LNCaP clone FGC (cell line): ENCODE measurements around the gene COL9A2.

- RRBS, 2 experiments, result no CpG with 5 or more reads among the region's 3 CpGs
Observed at GRCh38 chr1:39183621-39184415, 20.7 kb upstream of the MACF1 start.

- RRBS, 2 experiments, result no CpG with 5 or more reads among the region's 2 CpGs
Observed at GRCh38 chr1:39205056-39205546, 606 bp downstream of the MACF1 start.

- RRBS, 2 experiments, result no CpG with 5 or more reads among the region's 8 CpGs
Observed at GRCh38 chr1:39213938-39215009, 9.8 kb downstream of the MACF1 start.

DNA sequence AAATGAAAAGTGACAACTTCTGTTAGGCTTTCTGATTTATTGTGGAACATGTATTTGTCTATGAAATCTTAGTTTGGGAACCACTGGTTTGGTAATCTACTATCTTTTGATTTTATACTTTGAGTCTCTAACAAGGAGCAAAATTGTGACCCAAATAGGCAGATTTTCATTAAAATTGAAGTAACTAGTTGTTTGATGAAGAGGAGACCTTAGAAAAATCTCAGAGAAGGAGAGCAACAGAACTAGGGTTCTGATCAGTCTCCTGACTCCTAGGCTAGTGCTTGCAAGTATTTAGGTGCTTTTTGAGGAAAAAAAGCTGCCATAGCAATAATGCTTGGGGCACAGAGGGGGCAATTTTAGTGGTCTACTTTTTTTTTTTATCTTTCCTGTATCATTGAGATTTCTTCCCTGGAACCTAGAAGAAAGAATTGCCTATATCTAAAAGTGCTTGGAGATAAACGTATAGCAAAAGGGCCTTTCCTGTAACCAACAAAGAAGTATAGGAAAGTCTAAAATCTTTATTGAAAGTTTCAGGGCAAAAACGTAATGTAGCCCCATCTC is 11.9 kb downstream of the MACF1 start:
- RRBS, 2 experiments, result no CpG with 5 or more reads among the region's 2 CpGs

DNA sequence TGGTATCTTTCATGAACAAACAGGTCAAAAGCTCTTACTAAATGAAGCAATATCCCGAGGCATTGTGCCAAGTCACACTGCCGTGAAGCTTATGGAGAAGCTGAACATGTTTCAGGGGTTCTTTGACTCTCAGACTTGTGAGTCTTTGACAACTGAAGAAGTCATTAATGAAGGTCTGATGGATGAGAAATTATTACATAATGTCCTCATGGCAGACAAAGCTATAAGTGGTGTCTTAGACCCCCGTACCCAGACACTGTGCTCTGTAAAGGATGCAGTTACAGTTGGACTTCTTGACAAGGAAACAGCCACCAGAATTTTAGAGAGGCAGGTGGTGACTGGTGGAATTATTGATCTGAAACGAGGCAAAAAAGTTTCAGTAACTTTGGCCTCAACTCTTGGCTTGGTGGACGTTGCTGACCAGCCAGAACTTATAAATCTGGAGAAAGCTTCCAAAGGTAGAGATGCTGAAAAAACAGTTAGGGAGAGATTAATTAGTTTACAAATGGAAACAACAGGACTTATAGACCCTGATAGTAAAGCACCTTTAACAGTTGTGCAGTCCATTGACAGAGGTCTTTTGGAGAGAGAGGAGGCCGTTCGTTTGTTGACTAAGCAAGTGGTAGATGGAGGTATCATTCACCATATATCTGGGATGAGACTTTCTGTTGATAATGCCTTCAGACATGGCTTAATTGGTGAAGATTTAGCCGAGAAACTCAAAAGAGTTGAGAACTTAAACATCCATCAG is 129.2 kb downstream of the MACF1 start:
- RRBS, 2 experiments, result no CpG with 5 or more reads among the region's 8 CpGs

GRCh38 chr1:39350656-39351140 is 140.7 kb upstream of the BMP8A start:
- RRBS, 2 experiments, result no CpG with 5 or more reads among the region's 8 CpGs

- RRBS, 2 experiments, result no CpG with 5 or more reads among the region's 1 CpG
Observed at GRCh38 chr1:39442619-39442954, 48.8 kb upstream of the BMP8A start.

DNA sequence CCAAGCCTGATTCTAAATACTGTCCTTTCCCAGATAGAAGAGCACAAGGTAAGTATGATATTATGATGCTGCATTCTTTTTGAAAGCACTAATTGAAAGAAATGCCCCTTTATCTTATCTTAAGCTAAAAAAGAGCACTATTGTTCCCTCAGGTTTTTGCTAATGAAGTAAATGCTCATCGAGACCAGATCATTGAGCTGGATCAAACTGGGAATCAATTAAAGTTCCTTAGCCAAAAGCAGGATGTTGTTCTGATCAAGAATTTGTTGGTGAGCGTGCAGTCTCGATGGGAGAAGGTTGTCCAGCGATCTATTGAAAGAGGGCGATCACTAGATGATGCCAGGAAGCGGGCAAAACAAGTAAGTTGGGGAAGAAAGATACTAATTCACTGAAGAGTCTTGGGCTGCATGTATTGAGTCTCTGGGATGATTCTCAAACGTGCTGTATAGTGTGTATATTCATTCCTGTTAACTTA is 43.9 kb upstream of the BMP8A start:
- RRBS, 2 experiments, result no CpG with 5 or more reads among the region's 7 CpGs

DNA sequence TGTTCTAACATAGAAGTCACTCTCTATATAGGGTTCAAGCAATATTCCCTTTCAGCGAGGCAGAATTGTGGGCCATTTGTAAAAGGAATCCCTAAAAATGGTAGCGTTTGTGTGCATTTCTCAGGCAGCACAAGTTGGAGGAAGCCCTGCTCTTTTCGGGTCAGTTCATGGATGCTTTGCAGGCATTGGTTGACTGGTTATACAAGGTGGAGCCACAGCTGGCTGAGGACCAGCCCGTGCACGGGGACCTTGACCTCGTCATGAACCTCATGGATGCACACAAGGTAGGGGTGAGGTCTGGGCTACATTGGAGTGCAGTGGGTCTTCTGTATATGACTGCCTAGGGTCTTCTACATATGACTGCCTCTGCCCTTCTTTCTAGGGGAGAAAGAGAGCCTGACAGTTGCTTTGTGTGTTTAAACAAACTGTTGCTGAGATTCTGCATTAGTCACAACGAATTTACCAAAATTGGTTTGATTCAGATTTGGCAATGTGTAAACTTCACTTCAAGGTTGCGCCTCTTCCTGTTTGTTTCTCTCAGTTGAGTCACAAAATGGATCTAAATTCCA is 40.4 kb upstream of the BMP8A start:
- RRBS, 2 experiments, result no CpG with 5 or more reads among the region's 8 CpGs

- RRBS, 2 experiments, result no CpG with 5 or more reads among the region's 7 CpGs
Observed at GRCh38 chr1:39458890-39459551, 32.4 kb upstream of the BMP8A start.

DNA sequence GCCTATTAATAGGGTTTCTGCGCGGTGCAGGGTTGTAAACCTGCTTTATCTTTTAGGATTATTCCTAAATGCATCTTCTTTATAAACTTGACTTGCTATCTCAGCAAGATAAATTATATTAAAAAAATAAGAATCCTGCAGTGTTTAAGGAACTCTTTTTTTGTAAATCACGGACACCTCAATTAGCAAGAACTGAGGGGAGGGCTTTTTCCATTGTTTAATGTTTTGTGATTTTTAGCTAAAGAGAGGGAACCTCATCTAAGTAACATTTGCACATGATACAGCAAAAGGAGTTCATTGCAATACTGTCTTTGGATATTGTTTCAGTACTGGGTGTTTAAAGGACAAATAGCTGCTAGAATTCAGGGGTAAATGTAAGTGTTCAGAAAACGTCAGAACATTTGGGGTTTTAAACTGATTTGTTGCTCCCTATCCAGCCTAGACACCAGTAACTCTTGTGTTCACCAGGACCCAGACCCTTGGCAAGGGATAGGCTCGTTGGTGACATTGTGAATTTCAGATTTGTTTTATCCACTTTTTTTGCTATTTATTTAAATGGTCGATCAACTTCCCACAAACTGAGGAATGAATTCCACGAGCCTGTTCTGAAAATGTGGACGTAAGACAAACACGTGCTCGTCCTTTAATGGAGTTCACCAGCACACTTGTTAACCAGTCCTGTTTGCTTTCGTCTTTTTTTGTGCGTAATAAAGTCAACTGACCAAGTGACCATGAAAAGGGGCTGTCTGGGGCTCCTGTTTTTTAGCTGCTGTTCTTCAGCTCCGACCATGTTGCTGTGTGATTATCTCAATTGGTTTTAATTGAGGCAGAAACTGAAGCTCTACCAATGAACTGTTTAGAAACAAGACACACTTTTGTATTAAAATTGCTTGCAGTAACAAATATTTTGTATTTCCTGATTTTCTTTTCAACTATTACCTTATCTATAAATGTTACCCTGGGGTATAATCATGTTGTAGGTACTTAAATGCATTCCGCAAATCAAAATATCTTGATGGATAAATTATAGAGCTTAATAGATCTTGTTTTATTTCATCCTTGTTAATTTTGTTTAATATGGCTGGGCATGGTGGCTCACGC is 5.0 kb upstream of the BMP8A start:
- RRBS, 2 experiments, result no CpG with 5 or more reads among the region's 15 CpGs

DNA sequence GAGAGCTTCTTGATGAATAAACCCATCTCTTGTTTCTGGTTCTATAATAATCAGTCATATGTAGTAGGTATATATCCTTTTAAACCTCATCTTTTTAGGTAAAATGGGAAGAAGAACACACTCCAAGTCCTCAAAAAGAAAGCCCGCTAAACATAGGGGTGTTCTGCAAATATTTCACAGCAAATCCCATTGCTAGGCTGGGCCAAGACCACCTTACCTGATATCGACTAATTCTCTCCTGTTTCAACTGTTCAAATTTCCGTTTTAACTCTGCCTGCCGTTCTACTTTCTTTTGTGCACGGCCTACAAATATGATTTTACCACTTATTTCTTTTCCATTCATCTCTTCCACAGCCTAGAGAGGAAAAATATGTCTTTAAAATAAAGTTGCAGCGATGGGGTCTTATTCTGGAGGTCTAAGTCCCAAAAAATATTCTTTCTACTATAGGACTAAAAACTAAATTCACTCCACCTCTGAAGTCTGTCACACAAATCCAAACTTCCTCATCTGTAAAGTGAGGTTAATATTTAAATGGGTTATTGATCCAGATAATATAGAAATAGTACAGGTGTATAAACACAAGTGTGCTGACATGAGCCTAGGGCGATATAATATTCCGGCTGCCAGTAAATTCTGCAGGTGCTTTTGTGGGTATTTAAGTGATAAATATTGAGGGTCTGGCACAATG is 7.9 kb downstream of the PABPC4 start:
- RRBS, 2 experiments, result no CpG with 5 or more reads among the region's 8 CpGs

DNA sequence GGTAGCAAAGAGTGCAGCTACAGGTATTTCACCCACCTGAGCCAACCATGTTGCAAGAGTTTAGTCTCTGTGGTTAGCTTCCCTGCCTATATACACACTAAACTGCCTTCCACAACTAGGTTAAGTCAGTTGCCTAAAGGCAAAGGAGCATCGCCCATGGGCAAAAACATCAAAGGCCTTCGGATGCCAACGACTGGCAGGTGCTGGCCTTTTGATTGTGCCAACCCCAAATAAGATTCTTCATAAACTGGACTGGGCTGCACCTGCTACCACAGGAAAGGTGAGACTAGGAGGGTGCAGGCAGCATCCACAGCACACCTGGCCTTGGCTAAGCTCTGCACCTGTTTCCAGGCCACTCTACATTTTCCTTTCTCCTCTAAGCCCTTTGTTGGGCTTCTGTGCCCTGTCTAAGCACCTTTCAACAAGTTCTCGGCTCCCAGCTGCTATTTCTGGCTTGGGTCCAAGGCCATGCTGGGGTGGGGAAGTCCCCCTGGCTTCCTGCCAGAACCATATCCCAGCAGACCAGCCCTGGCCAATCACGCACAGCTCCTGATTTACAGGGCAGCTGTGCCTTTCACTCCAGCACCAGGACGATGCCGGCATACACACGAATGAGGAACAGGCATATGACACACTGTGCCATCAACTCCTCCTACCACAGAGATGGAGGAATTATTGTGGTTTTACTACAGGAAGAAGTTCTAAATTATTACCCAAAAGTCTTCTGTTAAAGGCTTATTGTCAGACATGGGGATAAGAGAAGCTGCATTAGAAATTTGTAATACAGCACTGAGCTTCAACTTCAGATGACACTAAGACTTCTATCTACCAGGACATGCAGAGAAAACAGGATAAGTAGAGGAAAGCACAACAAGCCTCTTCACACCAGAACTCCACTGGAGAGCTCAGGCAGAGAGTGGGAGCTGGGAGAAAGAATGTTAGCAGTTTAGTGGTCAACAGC is 37.7 kb downstream of the TRIT1 start:
- RRBS, 2 experiments, result no CpG with 5 or more reads among the region's 8 CpGs

DNA sequence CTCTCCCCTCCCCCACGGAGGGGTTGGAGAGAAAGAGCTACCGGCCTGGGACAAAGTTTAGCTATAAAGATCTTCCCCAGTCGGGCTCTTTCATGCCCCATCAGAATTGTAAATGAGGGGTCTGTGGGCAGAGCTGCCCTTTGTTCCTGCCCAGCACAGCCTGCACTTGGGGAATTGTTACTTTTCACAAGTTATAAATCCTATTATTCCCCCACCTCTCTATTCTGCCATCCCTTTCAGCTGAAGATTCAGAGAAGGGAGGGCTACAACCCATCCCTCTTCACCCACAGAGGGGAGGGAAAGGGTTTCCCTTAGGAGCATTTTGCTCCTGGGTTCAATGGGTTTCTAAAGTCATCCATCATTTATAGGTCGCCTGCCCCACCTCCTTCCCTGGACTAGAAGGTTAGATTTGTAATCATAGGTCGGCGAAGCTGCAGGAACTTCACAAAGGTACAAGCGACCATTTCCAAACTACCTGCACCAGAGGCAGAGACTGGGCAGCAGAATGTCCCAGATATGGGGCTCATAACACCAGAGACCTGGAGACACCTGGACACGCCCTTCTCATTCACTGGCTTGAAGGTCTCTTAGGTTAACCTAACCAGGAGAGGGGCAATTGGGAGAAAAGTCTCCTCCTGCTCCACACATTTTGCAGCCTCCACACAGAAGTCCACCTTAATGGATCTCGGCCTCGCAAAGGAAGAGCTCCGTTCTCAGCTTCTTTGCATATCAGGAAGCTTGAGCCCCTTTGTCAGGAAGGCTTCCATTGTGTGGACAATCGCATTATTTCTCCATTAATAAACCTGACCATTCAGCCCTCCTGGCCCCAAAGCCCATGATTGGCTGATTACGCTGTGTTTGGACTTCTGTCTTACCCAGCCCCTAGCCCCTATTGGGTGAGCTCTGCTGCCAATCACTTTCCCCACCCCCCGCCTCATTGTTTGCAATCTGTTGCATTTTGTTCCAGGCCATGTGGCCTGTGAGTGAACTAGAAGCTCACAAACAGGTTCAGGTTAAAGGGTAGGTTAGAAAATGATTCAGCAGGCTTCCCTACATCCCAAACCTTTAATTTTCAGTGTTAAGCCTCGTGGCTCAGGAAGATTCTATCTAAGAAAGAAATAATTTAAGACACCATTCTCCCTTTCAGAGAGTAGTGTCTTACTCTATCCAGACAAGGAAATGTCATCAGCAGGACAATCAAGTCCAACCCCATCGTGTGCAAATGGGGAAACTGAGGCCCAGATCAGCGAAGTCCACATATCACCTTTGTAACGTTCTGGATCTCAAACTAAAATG is 3.0 kb downstream of the MYCL start:
- RRBS, 2 experiments, result no CpG with 5 or more reads among the region's 18 CpGs

- RRBS, 2 experiments, result no CpG with 5 or more reads among the region's 8 CpGs
Observed at GRCh38 chr1:39960566-39961113, 5.7 kb downstream of the MFSD2A start.

- RRBS, 2 experiments, result no CpG with 5 or more reads among the region's 3 CpGs
Observed at GRCh38 chr1:40095786-40096350, 1.2 kb downstream of the PPT1 start.

GRCh38 chr1:40161473-40162558 is 629 bp downstream of the RLF start:
- RRBS, 2 experiments, result 1 to 2% methylated on average over 31 to 32 of the region's 49 CpGs

DNA sequence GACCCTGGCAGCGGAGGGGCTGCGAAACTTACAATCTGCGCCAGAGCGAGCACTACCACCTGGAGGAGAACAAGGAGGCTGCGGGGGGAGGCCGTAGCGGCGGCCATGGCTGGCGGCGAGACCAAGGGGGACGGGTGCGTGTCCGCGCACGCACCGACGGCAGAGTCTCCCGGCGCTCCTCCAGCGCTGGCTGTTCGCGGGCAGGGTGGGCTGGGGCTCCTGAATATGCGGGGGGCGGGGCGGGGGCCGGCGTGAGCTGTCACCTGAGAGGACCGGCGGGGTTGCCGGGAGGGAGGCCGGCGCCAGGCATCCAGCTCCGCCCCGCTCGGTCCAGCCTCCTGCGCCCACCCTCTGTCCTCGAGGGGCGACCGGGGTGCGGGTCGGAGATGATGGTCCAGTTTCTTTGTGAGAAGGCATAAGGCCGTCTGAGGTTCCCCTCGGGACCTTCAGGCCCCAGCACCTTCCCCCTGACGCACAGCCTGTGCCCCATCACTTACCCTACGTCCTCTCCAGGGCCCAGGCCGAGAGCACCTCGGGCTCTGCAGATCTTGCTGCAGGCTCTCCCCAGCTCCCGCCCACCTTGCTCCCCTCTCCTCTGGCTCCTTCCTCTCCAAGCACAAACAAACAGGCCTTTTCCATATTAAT is at the start of gene COL9A2:
Gene COL9A2, minus strand, starts transcription at position 196 of the 645 bp plus-strand sequence.
- RRBS, 2 experiments, result 70 to 84% methylated on average over 18 of the region's 48 CpGs

DNA sequence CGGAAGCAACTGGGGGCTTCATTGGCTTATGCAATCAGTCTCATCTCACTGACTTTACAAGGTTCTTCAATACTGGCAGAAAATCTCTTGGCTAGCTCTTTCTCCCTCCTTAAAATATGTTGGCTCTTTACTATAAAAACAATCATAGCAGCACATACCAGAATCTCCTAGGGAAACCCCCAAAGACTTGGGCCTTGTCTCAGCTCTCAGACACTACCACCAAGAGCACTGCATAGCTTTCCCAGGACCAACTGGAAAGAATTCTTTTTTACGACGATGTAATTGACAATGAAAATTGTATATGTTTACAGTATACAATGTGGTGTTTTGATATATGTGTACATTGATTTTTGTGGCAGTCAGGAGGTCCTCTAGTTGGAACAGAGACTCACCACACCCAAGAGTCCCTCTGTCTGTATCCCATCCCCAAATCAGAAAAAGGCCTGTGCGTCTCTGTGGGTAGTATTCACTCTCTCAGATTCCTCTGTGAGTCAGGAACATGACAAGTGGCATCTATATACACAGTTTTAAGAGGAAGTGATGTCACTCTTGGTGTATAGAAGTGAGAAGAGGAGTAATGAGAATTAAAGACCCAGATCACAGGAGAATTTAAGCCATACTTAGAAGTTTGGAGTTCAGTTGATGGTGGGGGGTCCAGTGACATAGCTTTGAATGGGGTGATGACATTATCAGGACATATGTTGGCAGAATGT is 21.1 kb downstream of the SMAP2 start:
- RRBS, 2 experiments, result no CpG with 5 or more reads among the region's 4 CpGs

- RRBS, 2 experiments, result no CpG with 5 or more reads among the region's 4 CpGs
Observed at GRCh38 chr1:40421801-40422288, 28.4 kb upstream of the ZFP69B start.